Right cardiac atrium (tissue), 1 donor: ENCODE data around the genes NATD1 and KSR1.

DNA sequence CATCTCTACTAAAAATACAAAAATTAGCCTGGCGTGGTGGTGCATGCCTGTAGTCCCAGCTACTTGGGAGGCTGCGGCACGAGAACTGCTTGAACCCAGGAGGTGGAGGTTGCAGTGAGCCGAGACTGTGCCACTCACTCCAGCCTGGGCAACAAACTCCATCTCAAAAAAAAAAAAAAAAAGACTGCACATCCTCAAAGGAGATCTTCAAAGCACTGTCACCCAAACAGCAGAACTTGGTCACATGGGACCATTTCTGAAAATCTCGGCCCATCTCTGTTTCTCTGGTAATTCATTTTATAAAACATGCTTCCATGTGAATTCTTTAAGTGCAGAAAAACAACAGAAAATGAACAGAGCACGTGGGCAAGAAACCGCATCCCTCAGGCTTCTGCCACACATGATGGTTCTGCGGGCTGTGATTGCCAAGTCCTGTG lies 41.9 kb downstream of the USP22 start:
- PRO-cap, result no peak

DNA sequence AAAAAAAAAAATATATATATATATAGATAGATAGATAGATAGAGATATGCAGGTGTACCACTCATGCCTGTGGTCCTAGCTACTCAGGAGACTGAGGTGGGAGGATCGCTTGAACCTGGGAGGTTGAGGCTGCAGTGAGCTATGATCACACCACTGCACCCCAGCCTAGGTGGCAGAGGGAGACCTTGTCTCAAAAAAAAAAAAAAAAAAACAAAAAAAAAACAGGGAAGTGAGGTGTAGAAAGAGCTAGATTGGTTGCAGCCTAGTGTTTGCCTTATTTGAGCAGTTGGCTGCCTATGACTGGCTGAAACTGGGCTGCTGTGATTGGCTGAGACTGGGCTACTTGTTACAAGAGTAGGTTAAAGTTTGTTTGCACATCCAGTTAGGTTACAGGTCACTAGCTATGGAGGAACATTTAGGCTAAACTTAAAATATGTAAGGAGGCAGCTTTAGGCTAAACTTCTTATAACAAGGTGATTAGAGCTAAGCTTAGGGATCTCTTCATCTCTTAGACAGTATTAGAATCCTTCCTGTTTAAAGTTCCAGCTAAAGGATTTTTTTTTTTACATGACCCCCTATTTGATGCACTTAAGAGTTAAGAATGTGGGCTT lies 5.7 kb downstream of the DHRS7B start:
- PRO-cap, result no peak

DNA sequence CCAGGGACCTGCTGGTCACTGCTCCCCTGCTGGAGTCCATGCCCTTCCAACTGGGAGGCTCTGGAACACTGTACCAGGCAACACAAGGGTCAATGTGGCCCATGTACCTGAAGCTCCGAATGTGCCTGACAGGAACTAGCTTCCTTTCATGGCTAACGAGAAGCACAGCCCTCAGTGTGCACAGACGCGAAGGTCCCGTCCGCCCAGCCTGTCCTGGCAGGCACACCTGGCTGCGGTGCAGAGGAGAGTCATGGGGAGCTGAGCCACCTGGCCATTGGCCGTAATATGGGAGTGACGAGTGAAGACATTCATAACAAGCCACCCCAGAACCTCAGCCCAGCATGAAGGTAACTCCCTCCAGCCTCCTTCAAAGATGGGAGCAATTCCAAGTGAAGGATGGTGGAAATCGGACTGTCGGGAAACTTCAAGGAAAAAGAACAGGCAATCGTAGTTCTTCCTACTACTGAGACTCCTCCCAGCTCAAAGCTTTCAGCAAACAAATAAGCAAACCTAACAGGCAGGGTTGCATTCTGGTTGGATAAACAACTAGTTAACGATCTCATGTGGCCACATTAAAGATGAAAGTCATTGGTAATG lies 13.3 kb downstream of the TMEM11 start:
- PRO-cap, result no peak

GRCh38 chr17:21206493-21207234 lies 7.3 kb downstream of the TMEM11 start:
- PRO-cap, result no peak

GRCh38 chr17:21252574-21253668 lies at the start of gene NATD1:
Gene NATD1, minus strand, starts transcription at chr17:21253410.
- PRO-cap, result bidirectional peak, plus-strand start at chr17:21253577, minus-strand start at chr17:21253410

DNA sequence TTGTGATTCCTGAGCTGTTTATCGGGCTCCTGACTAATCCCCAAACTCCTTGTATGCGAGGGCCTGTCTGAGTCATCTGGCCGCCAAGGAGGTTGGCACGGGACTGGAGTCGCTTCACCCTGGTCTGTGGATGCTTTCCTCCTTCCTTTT lies 2.2 kb upstream of the MAP2K3 start:
- PRO-cap, result no peak

DNA sequence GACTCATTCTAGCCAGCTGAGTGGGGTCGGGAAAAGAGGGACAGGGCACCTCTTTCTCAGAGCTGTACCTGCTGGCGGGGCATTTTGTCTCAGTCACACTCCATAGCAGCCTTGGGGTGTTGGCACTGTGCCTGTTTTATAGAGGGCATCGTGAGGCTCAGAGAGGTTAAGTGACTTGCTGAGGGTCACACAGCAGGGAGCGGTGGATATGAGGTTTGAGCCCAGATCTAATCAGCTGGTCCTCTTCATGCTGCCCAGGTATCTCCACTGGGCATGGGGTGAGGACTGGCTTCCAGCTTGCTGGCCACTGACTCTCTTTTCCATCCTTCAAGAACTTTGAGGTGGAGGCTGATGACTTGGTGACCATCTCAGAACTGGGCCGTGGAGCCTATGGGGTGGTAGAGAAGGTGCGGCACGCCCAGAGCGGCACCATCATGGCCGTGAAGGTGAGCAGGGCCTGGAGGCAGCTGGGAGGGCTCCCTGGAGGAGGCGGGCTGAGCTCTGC lies 15.8 kb downstream of the MAP2K3 start:
- PRO-cap, result no peak

GRCh38 chr17:21511551-21511996 lies 135.4 kb downstream of the KCNJ12 start:
- PRO-cap, result bidirectional peak, plus-strand start at chr17:21511861, minus-strand start at chr17:21511655

GRCh38 chr17:22323074-22323379 lies 630.7 kb downstream of the KCNJ18 start:
- PRO-cap, result no peak

GRCh38 chr17:27281974-27282411 lies 11.9 kb upstream of the WSB1 start:
- PRO-cap, result no peak

- PRO-cap, result no peak
Observed at GRCh38 chr17:27295621-27296109, 1.8 kb downstream of the WSB1 start.

GRCh38 chr17:27299455-27299878 lies 5.6 kb downstream of the WSB1 start:
- PRO-cap, result no peak

DNA sequence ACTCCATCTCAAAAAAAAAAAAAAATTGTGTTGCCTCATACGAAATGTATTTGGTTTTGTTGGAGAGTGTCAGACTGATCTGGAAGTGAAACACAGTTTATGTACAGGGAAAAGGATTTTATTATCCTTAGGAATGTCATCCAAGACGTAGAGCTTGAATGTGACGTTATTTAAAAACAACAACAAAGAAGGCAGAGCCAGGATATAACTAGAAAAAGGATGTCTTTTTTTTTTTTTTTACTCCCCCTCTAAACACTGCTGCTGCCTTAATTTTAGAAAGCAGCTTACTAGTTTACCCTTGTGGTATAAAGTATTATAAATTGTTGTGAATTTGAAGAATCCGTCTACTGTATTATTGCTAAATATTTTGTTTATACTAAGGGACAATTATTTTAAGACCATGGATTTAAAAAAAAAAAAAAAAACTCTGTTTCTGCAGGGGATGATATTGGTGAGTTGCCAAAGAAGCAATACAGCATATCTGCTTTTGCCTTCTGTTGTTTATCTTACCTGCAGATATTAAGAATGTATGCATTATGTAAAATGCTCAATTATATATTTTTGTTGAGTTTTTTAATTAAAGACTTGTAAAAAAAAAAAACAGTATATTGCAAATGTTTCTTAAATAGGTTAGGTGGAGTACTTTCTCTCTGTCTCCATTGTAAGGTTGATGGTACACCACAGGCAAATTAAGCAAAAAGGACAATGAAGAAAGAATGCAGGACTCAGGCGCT lies 19.3 kb downstream of the WSB1 start:
- PRO-cap, result no peak

DNA sequence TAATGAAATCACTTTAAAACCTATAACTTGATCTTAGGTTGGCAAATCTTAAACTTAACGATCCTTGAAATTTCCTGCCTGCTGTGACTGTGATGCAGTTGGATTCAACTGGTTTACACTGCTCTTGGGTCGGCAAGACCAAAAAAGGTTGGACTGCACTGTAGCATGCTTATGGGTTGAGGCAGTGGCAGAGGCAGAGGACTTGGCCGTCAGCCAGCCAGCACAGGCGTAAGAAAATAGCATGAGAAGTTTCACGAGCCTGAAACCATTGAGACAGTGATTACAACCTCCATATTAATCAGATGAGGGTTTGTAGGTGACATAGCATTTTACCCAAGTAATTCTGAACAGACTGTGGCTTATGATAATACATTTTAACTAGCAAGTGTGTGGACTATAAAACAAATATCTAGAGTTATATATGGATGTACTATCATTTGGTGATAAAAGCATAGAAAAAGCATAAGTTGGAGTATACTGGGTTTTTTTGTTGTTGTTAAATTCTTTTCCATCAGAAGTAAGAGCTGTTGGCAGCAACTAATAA lies 21.5 kb downstream of the WSB1 start:
- PRO-cap, result no peak

DNA sequence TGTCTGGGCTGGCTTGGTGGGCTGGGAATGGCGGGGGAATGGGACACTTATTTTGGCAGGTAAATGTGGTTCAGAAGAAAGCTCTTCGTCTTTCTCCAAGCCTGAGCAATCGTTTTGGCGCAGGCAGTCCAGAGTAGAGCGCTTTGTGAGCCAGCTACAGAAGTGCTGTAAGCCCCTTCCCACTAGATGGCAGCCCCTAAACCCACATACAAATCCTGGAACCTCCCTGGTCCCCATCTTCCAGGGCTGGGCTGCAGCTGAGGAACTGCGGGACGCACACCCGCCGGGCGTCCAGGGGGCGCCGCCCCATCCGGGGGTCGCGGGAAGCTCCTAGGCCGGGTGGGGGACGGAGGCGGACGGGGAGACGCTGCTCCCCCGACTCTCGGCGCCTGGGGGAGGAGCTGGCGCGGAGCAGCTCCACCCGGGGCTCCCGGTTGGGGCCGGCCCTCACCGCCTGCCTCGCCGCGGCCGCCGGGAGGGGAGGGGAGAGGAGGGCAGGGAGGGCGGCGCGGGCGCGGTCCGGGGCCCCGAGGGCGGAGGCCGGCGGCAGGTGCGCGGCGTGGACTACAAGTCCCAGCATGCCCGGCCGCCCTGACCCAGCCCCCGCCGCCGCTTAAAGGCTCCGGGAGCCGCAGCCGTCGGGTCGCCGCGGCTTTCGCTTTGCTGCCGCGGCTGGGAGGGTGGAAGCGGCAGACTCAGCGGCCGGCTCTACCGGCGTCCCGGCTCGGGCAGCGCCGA lies at the start of gene KSR1:
TSS of gene KSR1 (plus strand) at position 643 of the 738 bp plus-strand sequence.
- PRO-cap, result unidirectional peak, plus-strand start at position 236 of the sequence; bidirectional peak, plus-strand start at position 643 of the sequence, minus-strand start at position 461 of the sequence

DNA sequence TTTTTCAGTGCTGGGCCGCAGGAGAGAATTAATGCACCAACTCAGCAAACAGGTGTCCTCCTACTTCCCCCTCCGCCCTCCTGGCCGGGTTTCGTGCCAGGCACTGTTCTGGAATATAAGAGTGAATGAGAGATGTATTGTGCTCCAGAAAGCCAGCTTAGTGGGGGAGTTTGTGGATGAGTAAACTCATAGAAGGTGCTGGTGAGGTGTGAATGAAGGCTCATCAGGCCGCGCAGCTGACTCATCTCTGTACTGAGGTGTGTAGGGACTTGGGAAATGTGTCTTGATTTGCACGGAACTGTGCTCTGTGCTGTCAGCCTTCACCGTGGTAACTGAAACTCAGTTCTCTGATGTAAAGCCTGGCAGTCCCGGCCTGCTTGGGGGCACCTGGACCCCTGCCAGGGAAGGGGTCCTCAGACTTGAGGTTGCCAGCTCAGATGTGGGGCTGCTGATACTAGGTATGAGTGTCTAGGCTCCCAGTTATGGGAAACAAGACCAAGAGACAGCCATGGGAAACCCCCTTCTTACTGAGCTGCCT lies 15.4 kb downstream of the KSR1 start:
- PRO-cap, result no peak

DNA sequence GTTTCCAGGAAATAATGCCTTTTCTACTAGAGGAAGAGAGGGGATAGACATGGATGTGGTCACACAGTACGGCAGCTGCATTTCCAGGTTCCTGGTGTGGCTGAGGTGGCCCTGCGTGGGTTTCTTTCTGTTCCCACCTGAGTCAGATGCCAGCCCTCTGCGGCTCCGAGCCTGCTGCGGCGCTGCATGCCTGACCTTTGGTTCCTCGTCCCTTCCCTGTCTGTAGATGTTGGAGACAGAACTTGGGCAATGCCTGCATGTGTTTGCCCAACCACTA lies 71.9 kb upstream of the LGALS9 start:
- PRO-cap, result no peak

DNA sequence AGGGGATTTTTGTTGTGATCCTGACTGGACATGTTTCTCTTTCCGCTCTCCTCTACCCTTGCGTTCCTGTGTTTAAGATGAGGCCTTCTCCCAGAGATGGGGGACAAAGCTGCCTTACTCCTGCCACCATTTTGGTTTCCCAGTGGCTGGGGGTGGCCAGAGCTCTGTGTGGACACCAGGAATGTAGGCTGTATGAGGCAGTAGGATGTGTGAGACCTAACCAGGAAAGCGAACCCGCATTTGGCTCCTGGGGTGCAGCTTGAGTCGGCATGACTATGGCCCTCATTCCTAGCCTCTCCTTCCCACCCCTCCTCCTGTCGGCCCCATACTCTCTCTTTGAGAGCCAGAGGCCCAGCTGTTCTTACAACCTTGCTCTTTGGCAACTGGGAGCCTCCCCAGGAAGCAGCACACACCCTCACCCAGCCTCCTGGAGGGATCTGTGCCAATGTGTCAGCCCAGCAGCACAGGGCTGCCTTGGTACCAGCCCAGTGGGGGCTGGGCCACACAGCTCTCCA lies 70.5 kb upstream of the LGALS9 start:
- PRO-cap, result unidirectional peak, minus-strand start at position 385 of the sequence

DNA sequence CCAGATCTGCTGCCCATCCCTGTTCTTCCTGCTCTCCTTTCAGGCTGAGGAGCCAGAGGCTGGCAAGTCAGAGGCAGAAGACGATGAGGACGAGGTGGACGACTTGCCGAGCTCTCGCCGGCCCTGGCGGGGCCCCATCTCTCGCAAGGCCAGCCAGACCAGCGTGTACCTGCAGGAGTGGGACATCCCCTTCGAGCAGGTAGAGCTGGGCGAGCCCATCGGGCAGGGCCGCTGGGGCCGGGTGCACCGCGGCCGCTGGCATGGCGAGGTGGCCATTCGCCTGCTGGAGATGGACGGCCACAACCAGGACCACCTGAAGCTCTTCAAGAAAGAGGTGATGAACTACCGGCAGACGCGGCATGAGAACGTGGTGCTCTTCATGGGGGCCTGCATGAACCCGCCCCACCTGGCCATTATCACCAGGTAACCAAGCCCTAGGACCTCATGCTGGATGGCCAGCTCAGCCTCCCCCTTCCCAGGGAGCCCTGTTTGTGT lies 25.6 kb upstream of the LGALS9 start:
- PRO-cap, result no peak

DNA sequence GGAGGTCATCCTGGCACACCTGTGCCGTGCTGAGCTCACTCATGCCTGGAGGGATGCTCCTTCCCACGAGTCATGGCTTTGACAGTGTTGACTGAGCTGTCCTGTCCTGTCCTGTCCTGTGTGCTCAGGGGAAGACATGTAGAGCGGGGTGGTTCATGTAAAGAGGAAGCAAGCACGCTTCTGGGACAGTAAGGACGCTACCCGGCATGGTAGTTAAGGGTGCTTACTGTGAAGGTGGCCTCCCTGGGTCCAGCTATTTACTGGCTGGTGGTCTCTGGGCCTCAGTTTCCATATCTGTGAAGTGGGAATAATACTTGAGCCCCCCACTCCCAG lies 423 bp downstream of the LGALS9 start:
- PRO-cap, result no peak